Mesenchymal stem cell of Wharton's jelly (primary cell): ENCODE measurements around the genes VWF and LTBR.

DNA sequence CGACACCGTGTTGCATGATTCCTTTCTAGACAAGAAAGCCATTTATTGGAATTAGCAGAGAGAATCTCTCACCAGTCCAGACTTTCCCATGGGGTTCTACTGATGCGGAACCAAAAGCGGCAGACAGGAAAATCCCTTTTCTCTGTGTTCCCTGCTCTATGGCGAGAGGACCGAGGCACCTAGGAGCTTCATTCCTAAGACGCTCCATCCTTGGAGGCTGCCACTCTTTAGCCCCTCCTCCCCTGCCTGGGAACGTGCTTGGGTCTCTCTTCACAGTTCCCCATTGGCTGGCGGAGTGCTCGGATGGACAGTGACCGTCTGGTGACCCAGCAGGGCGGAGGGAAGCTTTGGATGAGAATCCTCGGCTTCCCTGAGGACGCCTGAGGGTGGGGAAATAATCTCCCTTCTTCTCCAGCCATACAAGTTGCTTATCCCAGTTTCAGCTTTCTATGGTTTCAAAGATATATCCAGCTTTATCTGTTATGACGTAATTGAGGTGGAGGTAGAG lies 37.3 kb downstream of the KCNA5 start:
- CAGE, long polyA plus RNA, result no peak

GRCh38 chr12:5431047-5431565 lies 802 bp upstream of the NTF3 start:
- CAGE, long polyA plus RNA, result no peak

DNA sequence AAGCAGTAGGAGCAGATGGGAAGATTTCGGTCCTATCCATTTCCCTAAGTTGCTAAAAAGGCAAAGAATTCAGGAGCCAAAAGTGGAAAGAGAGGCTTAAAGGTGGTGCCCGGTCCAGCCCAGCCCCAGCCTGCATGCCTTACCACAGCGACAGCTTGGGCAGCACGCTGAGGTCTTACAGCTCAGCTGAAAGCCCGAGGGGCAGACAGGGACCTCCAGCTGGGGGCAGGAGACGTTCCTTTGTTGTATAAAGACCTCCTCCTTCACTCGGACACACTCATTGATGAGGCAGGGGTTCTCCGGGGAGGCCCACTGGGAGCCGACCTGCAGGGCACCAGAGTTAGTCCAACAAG lies 24.0 kb upstream of the ANO2 start:
- CAGE, long polyA plus RNA, result no peak

DNA sequence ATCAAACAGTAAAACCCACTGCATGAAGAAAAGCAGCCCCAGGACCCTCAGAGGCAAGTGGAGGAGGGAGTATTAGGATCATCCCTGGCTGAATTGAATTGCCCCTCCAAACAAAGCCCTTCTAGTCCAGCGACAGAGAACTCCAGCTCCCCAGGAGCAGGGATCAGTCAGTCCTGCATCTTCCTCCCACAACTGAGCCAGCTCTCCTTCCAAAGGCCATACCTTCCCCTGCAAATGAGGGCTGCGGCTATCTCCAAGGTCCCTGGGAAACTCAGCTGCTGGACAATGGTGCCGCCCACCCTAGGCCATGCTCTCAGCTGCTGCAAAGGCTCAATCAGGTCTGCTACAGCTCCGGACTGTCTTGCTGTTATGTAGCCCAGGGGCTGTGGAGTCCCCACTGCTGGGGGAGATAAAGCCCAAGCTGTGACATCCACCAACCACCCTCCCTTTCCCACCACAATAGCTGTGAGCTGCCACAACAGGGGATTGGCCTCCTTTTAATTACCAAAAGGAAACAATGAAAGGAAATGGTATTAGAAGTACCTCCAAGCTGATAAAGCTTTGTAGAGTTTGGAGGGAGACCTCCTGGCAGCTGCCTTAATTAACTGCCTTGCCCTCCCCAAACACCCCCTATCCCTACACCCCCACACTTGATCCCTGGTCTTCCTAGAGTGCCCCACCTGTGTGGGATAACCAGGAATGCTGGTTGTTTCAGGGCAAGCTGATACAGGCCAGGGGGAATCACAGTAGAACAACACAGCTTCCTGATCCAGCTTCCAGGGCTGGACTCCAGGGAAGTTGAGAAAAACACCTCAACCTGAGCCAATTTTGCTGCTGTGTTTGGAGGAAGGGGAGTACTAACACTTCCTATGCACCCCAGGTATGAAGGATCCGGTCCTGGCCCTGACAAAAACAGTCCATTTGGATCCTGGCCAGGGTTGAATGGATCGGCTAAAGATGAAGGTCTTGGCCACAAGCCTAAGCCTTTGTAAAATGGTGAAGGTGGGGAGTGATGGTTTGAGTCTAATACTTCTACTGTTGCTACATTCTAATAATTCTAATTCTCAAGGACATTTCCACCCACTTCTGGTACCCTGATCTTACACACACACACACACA lies at the start of gene VWF:
Gene VWF, minus strand, starts transcription at position 472 of the 1,119 bp plus-strand sequence.
- CAGE, long polyA plus RNA, result no peak

DNA sequence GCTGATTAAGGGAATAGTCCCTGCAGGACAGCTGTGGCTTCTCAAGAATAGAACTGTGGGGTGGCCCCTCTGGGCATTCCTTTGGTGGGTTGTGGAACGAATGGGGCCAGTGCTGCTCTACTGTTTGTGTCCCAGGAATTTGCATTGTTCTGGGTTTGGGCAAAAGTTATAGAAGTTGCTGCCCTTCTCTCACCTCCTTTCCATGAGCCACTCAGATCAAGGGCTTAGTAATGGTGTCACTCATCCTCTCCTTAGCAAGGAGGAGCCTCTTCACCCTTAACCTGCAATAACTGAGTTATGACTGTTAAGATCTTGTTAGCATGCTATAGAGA lies 31.3 kb downstream of the CD9 start:
- CAGE, long polyA plus RNA, result no peak

GRCh38 chr12:6237664-6238515 lies 37.7 kb downstream of the CD9 start:
- CAGE, long polyA plus RNA, result no peak

- CAGE, long polyA plus RNA, result no peak
These were observed 43.3 kb upstream of the PLEKHG6 start for GRCh38 chr12:6266989-6267766.

- CAGE, long polyA plus RNA, result no peak
These were observed 30.6 kb upstream of the PLEKHG6 start for GRCh38 chr12:6279665-6280497.

GRCh38 chr12:6294786-6295580 lies 15.5 kb upstream of the PLEKHG6 start:
- CAGE, long polyA plus RNA, result no peak

DNA sequence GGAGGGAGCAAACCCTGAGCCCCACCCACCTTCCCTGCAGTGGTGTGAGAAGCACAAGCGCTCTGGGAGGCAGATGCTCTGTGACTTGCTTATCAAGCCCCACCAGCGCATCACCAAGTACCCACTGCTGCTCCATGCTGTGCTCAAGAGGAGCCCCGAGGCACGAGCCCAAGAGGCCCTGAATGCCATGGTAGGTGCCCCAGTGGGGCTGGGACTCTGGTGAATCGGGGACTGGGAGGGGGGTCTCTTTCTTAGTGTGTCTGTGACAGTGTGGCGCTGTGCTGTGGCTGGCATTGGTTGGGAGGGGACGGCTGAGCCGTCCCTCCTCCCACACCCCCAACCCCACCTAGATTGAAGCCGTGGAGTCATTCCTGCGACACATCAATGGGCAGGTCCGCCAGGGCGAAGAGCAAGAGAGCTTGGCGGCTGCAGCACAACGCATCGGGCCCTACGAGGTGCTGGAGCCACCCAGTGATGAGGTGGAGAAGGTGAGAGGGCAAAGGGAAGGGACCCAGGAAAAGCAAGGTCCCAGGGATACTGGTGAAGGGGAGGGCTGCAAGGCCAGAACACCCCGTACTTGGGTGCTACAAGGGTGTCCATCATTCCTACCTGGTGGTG lies 7.1 kb downstream of the PLEKHG6 start:
- CAGE, long polyA plus RNA, result no peak

GRCh38 chr12:6336961-6337588 lies 4.8 kb downstream of the TNFRSF1A start:
- CAGE, long polyA plus RNA, result no peak

GRCh38 chr12:6383643-6384478 lies at the start of gene LTBR:
Gene LTBR (plus strand): TSS chr12:6384162.
- CAGE, long polyA plus RNA, result start-site peak on the plus strand at chr12:6384159-6384225, 531 and 161 reads in 2 replicates

GRCh38 chr12:6460668-6461403 lies 9.0 kb downstream of the TAPBPL start:
- CAGE, long polyA plus RNA, result no peak

DNA sequence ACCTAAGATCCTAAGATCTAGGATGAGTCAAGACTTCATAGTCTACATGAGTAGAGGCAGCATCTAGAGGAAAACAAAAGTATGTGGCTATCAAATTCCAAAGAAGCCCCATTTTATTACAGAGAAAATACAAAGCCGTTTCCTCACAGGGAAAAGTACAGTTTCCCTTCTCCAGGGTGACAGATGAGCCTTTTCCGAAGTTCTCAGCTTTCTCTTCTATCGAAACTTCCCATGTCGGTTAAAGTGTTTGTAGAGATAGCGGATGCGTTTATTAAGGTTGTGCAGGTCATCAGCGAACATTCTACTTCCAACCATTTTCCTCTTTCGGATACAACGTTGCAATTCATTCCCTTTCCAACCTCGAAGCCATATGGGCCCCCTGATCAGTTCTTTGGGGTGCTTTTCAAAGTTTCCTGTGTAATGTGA lies 994 bp downstream of the MRPL51 start:
- CAGE, long polyA plus RNA, result no peak

GRCh38 chr12:6510121-6510753 lies 16.3 kb downstream of the NCAPD2 start:
- CAGE, long polyA plus RNA, result no peak

- CAGE, long polyA plus RNA, result no peak
These were observed 7.3 kb downstream of the GAPDH start for GRCh38 chr12:6541647-6542046.

DNA sequence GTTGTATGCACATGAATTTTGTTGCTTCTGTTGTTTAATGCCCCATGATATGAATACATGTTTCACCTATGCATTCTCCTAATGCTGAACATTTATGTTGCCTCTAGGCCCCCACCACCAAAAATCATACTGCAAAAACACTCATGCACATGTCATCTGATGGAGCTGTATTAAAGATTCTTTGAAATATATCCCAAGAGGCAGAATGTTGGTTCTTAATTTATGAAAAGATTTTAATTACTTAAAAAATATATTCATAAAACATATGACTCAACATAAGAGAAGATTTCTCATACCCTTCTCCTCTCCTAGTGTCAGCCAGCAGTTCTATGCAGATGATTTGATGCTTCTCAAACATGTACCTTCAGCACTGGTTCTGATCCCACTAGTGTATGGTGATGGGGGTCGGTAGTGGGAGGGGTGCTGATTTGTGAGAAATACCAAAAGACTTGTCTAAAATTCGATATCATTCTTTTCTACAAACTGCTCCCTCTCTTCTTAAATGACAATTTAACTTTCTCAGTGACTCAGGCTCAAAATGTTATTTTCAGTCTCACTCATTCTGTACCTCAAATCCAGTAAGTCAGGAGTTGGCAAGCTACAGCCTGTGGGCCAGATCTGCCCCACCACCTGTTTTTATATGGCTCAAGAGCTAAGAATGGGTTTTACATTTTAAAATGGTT lies 6.3 kb upstream of the NOP2 start:
- CAGE, long polyA plus RNA, result no peak

DNA sequence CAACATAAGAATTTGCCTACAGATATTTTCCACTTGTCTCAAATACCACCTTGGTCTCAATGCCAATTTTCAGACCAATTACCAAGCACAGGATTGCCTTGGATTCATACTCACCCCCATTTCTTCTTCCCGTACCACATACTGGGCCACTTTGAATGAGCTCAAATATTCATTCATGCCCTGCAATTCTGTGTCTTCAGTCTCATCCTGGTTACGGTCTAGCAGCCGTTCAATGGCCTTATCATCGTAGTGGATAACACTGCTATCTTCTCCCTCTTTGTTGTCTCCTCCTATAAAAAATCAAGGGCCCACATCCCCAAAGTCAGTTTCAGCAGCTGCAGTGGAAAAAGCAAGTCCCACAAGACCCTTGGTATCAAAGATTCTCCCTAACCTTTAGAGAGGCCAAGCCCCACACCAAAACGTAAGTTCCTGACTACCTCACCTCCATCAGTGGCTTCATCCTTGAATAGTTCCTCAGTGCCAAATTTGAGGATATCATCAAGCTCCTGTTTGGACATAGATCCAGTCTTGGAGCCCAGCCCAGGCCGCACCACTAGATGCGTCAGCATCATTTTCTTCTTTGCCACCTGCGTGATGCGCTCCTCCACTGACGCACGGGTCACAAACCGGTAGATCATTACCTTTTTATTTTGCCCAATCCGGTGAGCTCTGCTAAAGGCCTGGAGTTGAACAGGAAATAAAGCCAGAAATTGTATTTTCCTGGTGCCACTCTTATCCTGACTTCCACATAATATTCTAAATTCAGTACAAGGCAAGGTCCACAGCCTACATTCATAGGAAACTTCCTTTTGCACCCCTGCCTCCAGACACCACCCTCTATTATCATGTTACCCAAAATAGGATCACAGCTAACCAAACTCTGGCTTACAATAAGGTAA lies 19.4 kb upstream of the NOP2 start:
- CAGE, long polyA plus RNA, result no peak

DNA sequence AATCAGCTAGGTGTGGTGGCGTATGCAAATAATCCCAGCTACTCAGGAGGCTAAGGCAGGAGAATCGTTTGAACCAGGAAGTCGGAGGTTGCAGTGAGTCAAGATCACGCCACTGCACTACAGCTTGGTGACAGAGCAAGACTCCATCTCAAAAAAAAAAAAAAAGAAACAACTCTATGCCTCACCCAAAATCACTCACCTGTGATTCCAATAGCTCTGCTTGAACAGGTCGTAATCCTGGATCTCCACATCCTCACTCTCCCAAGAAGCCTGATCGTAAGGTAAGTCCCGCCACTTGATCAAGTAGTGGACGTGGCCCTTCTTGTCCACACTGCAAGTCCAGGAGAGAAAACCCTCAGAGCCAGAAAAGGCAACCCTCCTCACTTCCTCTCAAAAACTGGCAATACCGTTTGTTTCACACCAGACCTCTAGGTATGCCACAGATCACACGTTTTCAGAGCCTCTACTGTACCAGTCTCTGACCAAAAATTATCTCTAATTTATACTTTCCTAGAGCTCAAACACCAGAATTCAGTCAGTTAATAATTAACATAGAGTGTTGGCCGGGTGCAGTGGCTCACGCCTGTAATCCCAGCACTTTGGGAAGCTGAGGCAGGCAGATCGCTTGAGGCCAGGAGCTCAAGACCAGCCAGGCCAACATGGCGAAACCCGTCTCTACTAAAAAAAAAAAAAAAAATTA lies 11.2 kb downstream of the CHD4 start:
- CAGE, long polyA plus RNA, result no peak

DNA sequence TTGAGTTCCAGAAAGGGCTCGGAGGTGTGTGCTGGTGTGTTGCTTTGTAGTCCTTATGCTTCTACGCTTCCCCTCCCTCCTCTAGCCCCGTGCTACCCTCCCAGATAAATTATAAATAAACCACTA lies 4.7 kb upstream of the CHD4 start:
- CAGE, long polyA plus RNA, result no peak